GM06990 (cell line): ENCODE measurements around the genes CD300A, CD300LF and HID1.

- RRBS, result no CpG with 5 or more reads among the region's 7 CpGs
These were observed 199.1 kb upstream of the RPL38 start for GRCh38 chr17:74004445-74004809.

DNA sequence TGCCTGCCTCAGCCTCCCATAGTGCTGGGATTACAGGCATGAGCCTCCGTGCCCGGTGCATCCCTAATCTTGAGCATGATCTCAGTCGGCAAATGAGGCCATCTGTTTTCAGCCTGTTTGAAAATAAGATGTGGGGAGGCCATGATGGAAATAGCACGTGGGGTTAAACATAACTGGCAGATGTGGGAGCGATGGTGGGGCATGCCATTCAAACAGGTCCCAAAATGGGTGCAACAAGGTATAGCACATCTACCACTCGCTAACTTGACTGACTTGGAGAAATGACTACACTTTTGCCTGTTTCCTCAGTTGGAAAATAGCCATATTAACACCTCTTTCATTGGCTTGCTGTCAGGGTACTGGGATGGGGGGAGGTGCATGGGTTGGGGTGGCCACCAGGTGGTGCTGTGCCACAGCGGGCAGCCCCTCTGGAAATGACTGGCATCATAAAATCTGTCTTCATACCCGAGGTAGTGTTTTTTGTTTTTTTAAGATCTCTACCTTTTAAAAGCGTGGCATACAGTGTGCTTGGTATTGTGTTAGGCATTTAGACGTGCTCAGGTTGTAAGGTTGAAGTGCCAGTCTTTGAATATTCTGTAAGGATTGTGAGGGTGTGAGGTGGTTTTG lies 3.1 kb upstream of the TTYH2 start:
- RRBS, result no CpG with 5 or more reads among the region's 10 CpGs

- RRBS, result 10% methylated on average over 4 of the region's 34 CpGs
These were observed 574 bp downstream of the TTYH2 start for GRCh38 chr17:74213844-74214445.

- RRBS, result 6% methylated on average over 4 of the region's 18 CpGs
These were observed 10.9 kb downstream of the DNAI2 start for GRCh38 chr17:74284780-74285550.

- RRBS, result no CpG with 5 or more reads among the region's 8 CpGs
These were observed 4.5 kb downstream of the GPRC5C start for GRCh38 chr17:74436273-74436821.

- RRBS, result no CpG with 5 or more reads among the region's 9 CpGs
These were observed 17.2 kb upstream of the CD300A start for GRCh38 chr17:74449230-74449558.

GRCh38 chr17:74453706-74454714 lies 12.4 kb upstream of the CD300A start:
- RRBS, result 18% methylated on average over 33 of the region's 75 CpGs

- RRBS, result 13% methylated on average over 1 of the region's 41 CpGs
These were observed at the start of gene CD300A for GRCh38 chr17:74465916-74467145. TSS of gene CD300A (plus strand) at chr17:74466634.

DNA sequence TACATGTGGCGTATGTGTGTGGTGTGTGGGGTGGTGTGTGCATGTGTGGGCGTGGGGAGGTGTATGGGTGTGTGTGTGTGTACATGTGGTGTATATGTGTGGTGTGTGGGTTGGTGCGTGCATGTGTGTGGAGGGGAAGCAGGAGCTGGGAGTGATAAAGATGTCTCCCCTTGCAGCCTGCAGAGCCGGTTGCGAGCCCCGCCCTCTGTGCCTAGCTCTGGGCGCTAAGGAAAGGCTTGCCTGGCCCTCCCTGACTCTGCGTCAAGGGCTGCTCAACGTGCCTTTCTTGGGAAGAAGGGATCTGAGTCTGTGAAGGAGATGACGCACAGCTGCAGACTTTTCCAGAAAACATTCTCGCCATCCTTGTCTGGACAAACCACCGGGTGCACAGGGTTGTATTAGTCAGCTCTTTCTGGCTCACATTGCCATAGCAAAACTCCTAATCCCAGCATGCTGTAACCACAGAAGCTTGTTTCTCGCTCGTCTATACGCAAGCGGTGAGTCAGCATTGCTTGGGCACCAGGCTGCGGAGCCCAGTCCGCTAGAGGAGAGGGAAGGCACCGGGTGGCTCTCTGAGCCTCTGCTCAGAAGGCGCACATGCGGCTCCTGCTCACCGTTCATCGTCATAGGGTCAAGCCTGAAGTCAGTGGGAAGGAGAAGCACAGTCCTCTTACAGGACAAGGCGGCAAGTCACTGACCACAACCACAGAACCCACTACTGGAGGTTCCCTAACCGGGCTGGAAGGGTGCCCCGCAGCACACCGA lies 22.7 kb downstream of the CD300LD start:
- RRBS, result no CpG with 5 or more reads among the region's 27 CpGs

DNA sequence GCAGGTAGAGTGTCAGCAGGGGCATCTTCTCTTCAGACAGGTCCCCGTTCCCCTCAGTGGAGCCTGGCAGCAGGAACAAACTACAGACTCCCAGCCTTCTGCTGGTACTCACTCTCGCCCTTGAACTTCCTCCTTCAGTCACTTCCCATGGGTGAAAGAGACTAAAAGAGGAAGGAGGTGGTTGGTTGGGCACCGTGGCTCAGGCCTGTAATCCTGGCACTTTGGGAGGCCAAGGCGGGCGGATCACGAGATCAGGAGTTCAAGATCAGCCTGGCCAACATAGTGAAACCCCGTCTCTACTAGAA lies at the start of gene CD300LF:
CD300LF (minus strand) TSS at position 82 of the 305 bp plus-strand sequence.
- RRBS, result no CpG with 5 or more reads among the region's 7 CpGs

DNA sequence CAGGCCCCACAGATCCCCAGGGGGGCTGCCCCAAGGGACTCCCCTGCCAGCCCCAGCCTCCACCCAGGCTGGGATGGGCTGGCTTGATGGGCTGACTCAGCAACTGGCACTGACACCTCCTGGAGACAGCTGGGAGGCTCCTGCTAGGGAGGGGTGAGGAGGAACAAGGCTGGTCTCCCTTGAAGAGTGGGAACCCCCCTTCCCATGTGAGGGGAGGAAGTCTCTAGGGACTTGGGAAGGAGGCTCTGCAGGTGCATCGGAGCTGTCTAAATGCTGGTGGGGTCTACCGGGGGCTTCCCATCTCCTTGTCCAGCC lies 10.4 kb downstream of the NHERF1 start:
- RRBS, result no CpG with 5 or more reads among the region's 2 CpGs

GRCh38 chr17:74952084-74952895 lies 16.6 kb downstream of the OTOP3 start:
- RRBS, result 92% methylated on average over 3 of the region's 35 CpGs

- RRBS, result 4% methylated on average over 30 of the region's 60 CpGs
These were observed at the start of gene HID1 for GRCh38 chr17:74972549-74973044. TSS of gene HID1 (minus strand) at chr17:74972759.

DNA sequence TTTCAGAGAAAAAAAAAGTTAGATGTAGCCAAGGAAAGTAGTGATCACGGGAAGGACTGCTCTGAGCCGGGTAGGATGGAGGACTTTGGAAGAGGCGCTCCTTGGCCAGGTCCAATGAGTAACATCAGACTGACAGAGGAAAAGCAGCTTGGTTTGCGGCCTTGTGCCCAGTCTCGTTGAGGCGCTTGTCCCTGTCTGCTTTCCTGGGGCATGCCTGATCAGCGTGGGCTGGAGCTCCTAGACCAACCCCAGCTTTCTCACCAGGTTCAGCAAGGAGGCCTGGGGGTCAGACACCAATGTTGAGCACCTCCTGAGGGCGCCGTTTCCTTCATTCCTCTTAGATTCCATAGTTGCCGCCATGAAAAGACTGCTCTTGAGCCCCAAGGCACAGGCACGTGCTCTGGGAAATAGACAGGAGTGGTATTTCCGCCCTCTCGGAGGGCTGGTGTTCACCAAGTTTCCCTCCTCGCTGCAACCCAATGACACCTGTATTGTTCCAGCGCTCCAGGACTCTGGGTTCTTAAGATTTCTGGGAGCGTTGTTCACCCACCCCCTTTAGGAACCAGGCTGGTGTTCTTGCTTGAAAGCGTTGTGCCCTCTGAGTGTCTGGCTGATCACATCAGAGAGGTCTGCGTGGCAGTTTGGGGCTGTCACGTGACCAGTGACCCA lies 17.9 kb downstream of the KCTD2 start:
- RRBS, result no CpG with 5 or more reads among the region's 19 CpGs

- RRBS, result no CpG with 5 or more reads among the region's 10 CpGs
These were observed 3.5 kb upstream of the SLC16A5 start for GRCh38 chr17:75084216-75084634.

GRCh38 chr17:75252358-75253327 lies 8.8 kb downstream of the GGA3 start:
- RRBS, result no CpG with 5 or more reads among the region's 15 CpGs

DNA sequence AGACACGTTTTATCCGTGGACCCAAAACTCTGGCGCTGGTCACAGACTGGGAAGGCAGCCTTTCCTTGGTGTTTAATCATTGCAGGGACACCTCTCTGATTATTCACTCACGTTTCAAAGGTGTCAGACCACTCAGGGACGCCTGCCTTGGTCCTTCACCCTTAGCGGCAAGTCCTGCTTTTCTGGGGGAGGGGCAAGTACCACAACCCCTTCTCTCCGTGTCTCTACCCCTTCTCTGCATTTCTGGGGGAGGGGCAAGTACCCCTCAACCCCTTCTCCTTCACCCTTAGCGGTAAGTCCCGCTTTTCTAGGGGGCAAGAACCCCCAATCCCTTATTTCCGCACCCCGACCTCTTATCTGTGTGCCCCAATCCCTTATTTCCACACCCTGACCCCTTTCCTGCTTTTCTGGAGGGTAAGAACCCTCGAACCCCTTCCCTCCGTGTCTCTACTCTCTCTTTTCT lies 8.0 kb downstream of the GGA3 start:
- RRBS, result no CpG with 5 or more reads among the region's 13 CpGs

GRCh38 chr17:75267710-75268569 lies 3.1 kb downstream of the MIF4GD start:
- RRBS, result 42% methylated on average over 2 of the region's 19 CpGs

DNA sequence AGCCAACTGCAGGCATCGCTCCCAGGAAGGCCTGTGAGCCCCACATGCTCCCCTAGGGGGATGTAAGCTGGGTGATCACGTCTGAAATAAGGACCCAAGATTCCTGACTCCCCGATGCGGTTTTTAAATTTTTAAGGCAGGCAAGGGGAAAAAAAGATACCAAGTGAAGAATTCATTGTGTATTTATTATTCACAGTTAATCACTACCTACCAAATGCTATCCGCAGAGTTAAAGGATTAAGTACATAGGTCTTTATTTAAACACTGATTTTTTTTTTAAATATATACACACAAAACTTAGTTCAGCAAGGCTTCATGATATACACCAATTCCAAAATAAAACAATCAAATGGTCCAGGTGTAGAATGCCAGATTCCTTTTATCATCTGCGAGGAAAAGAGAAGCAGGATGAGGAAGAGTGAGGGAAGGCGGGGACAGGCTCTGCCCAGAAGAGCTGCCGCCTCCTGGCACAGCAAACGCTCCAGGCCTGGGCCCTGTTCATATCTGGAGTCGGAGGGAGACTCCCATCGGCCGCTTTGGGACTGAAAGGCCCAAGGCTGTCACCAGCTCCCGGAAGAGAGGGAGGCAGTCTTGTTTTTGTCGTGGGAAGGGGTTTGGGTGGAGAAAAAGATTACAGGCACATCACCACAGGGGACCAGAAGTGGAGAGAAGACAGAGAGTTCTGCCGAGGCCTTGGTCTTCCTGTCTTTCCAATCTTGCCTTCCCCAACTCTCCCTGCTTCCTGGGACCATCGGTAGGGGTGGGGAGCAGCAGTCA lies 28.9 kb upstream of the SLC25A19 start:
- RRBS, result no CpG with 5 or more reads among the region's 16 CpGs

DNA sequence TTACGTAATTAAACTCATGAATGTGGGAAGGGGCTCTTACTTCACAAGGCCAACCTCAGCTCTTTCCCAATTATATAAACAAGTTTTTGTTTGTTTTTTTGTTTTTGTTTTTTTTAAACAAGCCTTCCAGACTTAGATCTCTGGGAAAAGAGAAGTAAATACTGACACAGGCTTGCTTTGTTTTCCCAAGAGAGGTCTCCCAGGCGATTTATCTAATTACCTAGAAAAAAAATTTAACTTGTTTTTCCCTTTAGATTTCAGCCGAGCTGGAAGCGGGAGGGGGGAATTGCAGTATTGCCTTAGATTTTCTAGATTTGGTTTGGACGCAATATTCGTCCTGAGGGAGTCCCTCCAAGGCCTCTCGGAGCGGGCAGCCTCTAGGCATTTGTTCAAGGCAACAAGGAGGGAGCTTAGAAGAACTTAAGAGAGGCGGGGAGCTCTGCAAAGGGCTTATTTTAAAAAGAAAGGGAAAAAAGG lies 560 bp upstream of the TMEM94 start:
- RRBS, result no CpG with 5 or more reads among the region's 9 CpGs